Colonic mucosa (tissue), 1 donor: ENCODE results near the genes CFAP141 and IL6R.

GRCh38 chr1:153679222-153679775 is 811 bp downstream of the NPR1 start:
- PRO-cap: no peak

DNA sequence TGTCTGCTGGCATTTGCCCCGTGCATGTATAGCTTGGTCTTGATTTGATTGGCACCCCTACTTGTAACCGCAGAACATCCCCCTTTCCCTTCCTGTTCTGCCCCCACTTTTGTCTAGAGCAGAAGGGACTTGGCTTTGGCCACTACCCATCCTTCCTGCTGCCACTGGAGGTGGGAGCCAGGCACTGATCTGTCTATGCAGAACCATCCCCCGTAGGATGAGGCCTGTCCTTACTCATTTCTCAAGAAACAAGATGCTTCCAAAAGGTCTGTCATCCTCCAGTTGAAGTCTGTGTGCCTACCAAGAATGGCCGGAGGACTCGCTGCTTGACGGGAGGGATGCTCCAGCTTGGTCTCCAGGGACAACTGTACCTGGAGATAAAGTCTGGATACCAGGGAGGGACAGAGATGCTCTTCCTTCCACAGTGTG is 1.1 kb upstream of the SLC27A3 start:
- PRO-cap: no peak

DNA sequence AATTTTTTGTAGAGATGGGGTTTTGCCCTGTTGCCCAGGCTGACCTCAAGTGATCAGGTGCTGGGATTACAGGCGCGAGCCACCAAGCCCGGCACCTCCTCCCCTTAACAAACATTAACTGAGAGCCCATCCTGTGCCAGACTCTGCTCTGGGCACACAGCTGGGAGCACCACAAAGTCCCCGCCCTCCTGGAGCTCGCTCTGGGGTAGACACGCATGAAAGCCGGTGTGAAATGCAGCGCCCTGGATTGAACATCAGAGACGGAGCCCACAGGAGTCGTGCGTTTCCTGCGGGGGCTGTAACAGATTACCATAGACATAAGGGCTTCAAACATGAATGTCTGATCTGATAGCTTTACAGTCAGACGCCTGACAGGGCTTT is 14.3 kb downstream of the SLC27A3 start:
- PRO-cap: no peak

DNA sequence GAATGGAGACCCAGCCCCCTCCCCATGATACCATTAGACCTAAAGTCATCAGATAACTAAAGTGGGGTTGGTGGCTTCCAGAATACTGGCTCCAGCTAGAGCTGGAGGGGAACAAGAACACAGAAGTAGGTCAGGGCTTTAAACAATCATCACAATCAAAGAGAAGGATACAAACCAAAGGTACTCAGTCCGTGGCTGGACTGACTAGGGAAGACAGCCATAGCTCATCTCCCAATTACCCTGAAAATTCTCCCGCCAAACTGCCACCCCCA is 29.1 kb downstream of the SLC27A3 start:
- PRO-cap: no peak

DNA sequence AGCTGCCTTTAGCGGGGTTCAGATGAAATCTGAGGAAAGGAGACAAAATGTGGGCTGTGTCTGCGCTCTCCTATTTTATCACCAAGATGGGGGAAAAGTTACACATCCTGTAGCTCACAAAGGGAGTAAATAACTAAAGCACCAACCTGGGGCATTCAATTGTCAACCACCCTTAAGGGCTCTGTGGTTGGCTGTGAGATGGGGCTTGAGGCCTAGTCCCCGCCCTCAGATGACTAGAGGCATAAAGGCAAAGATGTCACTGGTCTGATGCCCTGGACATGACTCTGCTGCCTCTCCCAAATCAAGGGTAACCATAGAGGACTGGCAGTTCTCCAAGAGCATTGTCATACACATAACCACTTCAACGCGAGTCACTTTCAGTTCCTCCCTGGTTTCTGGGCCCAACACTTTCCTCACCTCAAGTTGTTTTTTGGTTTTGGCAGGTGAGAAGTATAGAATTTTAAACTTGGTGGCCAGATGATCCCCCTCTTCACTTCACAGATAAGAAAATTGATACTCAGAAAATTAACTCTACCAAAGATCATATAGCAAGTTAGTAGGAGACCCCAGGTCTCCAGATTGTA is 30.1 kb downstream of the SLC27A3 start:
- PRO-cap: no peak

DNA sequence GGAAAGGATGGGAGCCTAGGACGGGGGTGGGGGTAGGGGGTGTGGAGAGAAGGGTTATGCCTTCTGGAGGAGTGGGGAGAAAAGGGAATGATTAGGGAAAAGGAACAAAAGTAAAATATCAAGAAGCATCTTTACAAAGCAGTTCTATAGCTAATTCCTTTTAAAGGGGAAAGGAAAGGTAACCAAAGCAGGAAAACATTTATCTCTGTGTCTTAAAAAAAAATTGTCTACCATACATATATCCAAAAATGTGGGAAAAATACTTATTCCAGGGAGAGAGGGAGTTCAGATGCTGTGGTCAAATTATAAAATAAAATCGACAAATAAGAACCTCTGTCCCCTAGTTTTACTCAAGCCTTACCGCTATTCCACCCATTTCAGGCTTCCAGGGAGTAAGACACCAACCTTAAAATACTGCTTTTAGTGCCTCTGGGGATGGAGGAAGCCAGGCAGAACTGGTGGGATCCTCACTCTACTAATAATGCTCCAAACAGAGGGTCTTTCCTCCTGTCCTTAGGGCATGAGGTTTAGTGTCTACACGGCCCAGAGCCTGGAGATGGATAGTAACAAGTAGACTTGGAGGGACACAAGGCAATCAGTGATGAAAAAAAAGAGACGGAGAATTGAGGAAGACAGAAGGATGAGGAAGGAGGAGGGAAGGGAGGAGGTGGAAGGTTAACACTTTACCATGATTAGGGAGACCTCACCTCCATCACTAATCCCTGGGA is 31.7 kb downstream of the SLC27A3 start:
- PRO-cap: no peak

- PRO-cap: no peak
Observed at GRCh38 chr1:154183482-154184082, 8.3 kb downstream of the TPM3 start.

DNA sequence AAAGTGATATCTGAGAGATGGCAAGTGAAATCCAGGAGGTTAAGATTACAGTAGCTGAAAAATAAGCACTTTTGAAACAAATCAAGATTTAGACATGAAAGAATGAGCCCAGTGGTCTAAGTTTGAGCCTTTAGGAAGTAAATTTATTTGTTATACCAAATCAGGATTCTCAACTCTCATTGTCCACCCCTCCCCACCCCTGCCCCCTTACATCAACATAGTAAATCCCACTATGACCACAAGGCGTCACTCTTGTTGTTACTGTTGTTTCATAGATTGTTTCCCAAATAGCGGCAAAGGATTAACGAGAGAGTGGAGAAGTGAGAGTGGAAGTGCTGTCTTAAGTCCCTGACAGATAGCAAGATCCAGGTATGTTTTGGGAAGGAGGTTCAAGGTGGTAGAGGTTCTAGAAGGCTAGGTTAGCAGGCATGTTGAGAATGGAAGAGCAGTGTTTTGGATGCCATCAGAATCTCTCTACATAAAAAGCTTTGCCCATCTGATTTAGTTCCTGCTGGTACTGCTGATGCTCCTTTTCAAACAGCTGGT is 7.1 kb downstream of the CFAP141 start:
- PRO-cap: no peak

- PRO-cap: no peak
Observed at GRCh38 chr1:154205851-154206909, at the start of gene CFAP141. Gene CFAP141 (minus strand): TSS chr1:154206333.

DNA sequence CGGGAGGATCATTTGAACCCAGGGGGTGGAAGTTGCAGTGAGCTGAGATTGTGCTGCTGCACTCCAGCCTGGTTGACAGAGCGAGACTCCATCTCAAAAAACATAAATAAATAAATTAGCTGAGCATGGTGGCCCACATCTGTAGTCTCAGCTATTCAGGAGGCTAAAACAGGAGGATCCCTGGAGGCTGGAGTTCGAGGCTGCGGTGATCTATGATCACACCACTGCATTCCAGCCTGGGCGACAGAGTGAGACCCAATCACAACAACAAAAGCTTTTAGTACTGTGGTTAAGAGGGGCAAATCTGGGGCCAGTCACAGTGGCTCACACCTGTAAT is 5.5 kb downstream of the HAX1 start:
- PRO-cap: no peak

DNA sequence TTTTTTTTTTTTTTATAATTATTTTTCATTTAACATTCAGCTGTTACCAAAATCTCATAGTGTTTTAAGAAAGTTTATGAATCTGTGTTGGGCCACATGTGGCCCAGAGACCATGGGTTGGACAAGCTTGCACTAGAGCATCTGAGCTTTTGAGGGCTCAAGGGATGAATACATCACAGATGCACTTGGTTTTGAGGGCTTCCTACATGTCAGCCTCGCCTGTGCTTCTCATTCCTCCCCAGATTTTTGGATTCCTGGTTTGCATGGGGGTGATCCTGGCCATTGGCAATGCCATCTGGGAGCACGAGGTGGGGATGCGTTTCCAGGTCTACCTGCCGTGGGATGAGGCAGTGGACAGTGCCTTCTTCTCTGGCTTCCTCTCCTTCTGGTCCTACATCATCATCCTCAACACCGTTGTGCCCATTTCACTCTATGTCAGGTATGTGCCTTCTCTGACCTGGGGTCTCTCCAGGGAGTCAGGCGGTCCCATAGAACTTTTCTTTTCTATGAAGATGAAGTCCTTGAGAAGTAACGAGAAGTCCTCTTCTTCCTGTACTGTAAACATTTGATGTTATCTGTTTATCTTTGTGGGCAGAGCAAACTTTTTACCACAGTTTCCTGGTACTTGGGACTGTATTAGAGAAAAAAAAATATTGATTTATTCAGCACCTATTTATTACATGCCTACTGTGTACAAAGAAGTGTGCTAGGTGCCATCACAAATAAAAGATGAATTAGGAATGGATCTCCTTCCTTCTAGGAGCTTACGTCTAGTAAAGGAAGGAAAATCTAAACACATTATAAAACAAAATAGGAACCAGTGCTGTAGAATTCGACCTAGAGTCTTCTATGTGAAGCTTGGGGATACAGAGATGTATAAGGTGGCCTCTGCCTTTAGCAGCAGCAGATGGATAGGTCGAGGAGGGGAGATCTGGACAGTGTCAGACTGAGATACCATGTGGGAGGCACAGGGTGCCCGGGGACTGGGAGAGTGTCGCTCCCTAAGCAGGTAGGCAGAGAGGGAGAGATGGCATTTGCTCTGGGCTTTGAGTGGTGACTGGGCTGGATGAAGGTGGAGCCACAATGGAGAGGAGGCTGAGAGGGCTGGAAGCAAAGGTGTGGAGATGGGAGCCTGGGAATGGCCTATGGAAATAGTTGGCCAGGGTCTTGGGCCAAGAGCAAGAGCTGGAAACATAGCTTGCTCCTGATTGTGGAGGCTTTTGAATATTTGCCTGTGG is 12.2 kb downstream of the ATP8B2 start:
- PRO-cap: unidirectional peak, minus-strand start at position 499 of the sequence

DNA sequence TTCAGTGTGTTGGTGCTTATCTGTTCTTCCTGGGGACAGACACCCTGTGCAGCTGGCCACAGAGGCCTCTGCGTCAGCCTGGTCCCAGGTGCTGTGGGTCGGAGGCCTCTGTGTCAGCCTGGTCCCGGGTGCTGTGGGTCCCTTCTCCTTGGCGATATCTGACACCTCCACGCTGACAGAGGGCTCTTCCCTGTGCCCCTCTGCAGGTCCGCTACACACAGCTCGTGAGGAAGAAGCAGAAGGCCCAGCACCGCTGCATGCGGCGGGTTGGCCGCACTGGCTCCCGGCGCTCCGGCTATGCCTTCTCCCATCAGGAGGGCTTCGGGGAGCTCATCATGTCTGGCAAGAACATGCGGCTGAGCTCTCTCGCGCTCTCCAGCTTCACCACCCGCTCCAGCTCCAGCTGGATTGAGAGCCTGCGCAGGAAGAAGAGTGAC is 23.3 kb downstream of the ATP8B2 start:
- PRO-cap: no peak

- PRO-cap: bidirectional peak, plus-strand start at chr1:154405425, minus-strand start at chr1:154405470
Observed at GRCh38 chr1:154404702-154405750, at the start of gene IL6R. Gene IL6R (plus strand): TSS chr1:154405343.

DNA sequence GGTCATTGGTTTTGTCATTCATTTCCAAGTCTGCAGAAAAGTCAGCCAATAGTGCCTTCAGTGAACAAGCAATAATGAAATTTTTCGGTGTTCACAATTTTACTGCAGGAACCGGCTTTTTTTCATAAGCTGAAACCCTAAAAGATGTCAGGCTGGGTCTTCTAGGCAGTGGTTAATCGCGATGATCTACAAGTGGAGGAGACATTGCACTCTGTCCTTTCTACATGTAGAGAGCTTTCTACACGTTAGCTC is 44.5 kb upstream of the TDRD10 start:
- PRO-cap: unidirectional peak, plus-strand start at position 184 of the sequence

DNA sequence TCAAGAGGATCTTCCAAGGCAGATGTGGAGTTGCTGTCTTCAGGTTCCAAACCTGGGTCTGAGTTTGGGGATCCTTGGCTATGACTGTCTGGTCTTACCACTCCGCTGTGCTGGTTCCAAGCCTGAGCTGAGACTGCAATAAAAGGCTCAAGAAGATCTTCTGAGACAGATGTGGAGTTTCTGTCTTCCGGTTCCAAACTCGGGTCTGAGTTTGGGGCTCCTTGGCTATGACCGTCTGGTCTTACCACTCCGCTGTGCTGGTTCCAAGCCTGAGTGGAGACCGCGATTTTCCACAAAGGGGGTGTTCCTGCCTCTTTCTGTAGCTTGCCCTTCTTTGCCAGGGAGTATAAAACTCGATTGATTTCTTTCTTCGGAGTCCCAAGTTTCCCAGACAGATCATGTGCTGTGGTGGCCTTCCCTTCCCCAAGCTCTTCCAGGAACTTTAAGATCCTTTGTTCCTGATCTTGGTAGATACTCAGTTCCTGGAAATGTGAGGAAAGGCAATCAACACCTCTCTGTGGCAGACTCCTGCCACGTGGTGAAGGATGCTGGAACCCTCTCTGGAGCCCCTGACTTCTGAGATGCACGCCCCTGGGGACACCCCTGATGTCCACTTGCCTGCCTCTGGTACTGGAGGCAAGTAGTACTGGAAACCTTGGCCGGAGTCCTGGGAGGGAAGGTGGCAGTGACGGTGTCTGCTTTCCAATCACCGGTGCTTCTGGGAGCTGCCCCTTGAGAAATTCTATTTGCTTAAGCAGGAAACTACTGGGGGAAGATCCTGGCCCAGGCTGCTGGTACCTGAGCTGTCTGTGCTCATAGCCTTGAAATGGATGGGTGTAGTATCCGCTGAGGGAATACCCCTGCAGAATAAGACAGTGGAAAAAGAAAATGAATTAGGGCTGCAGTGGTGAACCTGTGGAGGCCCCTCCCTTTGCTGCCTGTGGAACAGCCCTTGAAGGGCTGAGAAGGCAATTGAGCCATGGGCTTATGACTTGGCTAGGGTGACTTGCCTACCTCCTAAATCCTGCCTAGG is 5.9 kb downstream of the ADAR start:
- PRO-cap: no peak

DNA sequence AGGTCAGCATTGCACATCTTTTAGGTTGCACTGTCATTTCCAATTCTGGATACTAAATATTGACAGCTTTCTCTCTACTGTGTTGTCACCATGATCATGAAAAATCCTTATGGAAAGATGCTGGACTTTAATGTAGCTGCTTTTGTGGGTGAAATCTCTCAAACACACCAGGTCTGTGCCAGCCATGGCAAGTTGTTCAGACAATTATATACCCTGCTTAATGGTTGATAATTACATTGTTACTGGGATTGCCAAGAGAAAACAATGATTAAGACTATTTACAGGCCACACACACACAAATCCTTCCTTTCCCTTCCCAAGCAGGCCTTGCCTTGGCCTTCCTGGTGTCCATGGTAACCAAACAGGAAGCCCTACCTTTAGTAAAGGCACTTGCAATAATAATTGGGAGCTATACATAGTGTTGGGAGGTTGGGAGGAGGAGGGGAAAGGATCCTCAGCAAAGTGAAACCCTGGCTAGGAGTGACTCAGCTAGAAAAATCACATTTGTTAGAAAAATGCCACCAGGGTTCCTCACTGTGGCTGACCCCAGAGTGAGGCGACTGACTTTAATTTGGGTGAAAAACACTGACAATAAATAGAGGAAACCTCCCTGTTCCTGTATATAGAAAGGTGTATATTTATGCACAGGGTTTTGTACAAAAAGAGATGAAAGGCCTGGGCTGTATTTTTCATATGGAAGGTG is 122.2 kb upstream of the ADAR start:
- PRO-cap: no peak

DNA sequence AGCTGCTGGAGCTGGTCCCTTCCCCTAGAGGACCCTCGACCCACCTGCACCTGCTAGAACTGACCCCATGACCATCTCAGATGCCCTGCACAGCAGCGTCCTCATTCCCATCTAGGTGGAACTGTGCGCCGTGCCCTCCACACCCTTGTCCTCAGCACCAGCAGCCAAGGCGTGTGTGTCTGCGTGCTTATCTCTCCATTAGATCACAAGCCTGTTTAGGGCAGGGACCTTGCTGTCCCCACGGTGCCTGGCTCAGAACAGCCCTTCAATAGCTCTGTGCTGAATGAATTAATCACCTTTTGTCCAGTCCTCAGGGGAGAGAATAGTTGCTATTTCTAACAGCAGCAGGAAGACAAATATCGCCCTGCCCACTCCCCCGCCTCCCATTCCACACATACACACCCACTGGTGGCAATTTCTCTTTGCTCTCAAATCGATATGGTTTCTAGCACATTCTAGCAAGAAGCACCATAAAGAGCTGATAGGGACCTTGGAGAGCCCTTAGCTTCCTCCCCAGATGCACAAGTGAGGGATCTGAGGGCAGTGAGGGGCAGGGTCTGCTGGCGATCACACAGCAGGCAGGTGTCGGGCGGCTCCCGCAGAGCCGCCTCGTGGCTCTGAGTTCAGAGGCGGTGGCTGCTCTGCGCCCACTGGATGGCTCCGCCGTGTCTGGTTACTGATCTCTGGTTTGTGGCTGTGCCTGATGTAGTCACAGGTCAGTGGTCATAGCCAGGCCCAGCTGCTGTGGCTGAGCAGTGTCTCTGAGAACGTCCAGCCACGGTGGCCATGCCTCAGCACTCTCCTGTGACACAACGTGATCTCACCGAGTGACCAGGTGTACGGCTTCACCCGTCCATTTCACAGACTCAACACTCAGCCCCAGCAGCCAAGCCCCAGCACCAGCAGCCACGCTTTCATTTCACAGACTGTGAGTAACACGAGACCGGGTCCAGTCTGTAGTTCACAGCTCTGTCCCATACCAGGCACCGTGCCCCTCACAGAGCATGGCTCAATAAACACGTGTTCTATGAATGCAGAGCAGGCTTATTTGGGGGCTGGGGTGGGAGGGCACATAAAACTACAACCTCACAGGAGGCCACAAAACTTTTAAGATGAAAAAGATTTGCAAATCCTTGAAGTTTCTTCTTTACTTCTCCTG is 61.4 kb downstream of the KCNN3 start:
- PRO-cap: no peak

DNA sequence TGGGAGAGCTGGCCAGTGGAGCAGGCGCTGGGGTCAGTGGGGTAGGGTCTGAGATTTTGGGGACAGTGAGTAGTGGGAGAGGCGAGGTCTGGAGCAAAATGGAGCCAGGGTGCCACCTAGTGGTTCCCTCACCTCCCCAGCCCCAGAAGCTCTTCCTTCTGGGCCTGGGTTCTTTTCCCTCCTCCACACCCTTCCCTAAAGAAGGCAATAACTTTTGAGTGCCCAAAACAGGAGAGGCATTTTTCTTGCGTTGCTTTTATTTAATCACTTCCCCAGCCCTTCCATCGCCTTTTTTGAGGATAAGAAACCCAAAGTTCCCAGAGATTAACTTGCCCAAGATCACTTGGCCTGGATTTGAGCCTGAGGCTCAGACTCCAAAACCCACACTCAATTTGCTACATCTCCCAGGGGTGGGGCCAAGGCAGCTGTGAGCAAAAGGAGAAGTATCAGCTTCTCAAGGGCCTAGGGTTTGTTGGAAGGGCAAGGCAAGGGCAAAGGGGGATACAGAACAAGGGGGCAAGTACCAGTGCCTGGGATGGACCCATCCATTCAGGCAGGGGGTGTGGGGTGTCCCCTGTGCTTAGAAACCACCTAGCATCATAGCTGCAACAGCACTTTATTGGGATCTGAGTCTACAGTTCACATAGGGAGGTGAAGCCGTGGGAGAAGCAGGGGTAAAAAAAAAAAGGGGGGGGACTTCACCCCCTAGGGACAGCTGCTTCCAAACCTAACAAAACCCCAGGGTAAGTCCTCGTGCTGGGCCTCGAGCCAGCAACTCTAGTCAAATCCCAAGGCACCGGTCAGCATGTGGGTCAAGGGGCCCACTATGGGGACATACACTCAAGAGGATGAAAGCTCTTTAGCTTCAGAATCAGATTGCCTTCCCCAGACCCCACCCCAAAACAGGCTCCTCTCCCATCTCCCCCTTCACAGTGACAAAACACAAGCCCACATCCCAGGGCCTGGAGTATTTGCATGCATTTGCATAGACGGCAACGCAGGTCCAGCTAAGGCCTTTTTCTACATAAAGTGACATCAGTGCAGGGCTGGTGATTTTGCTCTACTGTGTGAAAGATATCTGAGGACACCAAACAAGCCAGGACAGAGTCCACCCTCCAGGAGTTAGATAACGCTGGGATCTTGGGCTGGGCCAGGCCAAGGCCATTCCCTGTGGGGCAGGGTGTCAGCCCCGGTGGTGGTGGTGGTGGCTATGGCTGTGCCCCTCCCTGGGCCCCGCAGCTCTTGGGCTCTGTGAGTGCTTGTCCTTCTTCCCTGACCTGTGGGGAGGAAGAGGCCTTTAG is 7.8 kb upstream of the PMVK start:
- PRO-cap: no peak

GRCh38 chr1:154960579-154961179 is 903 bp downstream of the PYGO2 start:
- PRO-cap: unidirectional peak, plus-strand start at chr1:154961017

- PRO-cap: bidirectional peak, plus-strand start at chr1:155001752, minus-strand start at chr1:155001851
Observed at GRCh38 chr1:155001631-155001992, 990 bp upstream of the ZBTB7B start.